ENCODE results near the gene DOHH.

DNA sequence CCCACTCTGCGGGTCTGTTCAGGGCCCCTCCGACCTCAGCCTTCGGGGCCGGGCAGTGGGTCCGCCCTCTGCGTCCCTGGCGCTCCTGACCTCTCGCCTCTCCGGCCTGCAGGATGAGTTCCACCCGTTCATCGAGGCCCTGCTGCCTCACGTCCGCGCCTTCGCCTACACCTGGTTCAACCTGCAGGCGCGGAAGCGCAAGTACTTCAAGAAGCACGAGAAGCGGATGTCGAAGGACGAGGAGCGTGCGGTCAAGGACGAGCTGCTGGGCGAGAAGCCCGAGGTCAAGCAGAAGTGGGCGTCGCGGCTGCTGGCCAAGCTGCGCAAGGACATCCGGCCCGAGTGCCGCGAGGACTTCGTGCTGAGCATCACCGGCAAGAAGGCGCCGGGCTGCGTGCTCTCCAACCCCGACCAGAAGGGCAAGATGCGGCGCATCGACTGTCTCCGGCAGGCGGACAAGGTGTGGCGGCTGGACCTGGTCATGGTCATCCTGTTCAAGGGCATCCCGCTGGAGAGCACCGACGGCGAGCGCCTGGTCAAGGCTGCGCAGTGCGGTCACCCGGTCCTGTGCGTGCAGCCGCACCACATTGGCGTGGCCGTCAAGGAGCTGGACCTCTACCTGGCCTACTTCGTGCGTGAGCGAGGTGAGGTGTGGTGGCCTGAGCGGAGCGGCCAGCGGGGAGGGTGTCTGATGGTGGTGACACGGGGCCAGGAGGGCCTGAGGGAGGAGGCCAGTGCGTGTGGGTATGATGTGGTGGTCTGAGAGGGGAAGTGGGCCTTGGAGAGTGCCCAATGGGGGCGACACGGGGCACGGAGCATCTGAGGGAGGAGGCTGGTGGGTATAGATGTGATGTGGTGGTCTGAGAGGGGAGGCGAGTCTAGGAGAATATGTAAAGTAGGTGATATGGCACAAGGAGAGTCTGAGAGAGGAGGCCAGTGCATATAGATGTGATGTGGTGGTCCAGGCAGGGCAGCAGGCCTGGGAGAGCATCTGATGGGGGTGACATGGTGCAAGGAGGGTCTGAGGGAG lies 15.5 kb downstream of the NFIC start:
- RRBS = 89% methylated on average over 18 of the region's 71 CpGs

DNA sequence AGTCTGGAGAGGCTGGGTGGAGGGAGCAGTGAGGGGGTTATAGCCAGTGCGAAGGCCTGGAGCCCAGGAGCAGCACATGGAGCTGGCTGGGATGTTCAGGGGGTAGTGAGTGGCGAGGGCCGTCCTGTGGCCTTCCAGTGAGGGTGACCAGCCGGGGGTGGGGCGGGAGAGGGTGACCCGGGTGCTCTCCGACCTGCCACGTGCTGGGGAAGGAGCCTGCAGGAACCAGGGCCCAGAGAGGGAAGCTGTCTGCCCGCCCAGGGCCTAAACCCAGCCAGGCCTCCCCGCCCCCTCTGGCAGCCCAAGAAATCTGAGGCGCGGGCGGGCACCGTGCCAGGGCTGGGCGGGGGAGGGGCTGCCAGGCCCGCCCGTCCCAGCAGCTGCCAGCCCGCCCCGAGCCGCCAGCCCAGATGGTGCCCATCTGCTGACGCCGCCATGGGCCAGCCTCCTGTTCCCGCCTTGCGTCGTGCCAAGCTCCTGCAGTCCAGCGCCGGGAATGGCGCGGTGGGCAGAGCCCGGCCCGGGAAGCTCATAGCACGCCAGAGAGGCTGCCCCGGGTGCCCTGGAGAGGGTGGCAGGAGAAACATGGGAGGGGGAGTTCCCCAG lies 21.4 kb downstream of the NFIC start:
- RRBS = no CpG with 5 or more reads among the region's 33 CpGs

DNA sequence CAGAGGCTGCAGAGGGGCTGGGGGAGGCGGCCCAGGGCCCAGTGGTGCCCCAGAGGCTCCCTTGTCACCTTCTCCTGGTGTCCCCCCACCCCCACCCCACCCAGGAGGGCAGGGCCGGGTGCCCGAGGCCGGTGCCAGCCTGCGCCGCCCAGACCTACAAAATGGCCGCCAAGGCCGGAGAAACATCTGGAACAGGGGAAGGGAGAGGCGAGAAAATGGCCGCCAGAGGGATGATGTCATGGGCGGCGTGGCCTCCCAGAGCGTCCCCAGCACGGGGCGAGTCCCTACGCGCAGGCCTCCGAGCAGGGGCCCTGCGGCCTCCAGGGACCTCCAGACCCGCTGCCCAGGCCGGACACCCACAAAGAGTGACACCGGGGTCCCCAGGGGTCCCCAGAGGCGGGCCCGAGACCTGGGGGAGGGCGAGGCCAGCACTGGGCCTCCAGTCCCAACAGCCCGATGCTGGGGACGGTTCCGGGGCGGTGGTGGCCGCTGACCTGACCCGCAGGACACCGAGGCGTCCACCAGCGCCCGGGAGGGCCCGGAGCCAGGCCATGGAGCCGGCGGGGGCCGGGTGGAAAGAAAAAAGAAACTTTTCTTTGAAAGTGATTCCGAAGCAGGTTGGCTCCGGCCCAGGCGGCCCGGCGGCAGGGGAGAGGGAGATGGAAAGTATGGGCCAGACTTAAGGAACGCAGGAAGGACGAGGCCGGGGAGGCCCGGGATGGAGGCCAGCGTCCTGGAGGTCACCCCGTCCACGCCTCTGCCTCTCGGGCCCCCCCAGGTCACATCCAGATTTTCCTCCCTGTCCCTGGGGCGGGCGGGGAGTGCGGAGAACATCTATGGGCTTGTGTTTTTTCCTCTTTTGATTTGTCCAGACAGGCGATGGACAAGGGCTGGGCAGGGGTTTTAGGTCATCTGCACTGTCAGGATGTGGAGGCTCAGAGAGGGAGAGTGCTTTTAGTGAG lies 38.4 kb downstream of the NFIC start:
- RRBS = 22% methylated on average over 26 of the region's 56 CpGs

GRCh38 chr19:3413174-3413785 lies 46.9 kb downstream of the NFIC start:
- RRBS = no CpG with 5 or more reads among the region's 17 CpGs

GRCh38 chr19:3462459-3463321 lies 17.6 kb downstream of the SMIM24 start:
- RRBS = 70% methylated on average over 17 of the region's 42 CpGs

GRCh38 chr19:3466664-3467538 lies 13.4 kb downstream of the SMIM24 start:
- RRBS = 89% methylated on average over 4 of the region's 14 CpGs

DNA sequence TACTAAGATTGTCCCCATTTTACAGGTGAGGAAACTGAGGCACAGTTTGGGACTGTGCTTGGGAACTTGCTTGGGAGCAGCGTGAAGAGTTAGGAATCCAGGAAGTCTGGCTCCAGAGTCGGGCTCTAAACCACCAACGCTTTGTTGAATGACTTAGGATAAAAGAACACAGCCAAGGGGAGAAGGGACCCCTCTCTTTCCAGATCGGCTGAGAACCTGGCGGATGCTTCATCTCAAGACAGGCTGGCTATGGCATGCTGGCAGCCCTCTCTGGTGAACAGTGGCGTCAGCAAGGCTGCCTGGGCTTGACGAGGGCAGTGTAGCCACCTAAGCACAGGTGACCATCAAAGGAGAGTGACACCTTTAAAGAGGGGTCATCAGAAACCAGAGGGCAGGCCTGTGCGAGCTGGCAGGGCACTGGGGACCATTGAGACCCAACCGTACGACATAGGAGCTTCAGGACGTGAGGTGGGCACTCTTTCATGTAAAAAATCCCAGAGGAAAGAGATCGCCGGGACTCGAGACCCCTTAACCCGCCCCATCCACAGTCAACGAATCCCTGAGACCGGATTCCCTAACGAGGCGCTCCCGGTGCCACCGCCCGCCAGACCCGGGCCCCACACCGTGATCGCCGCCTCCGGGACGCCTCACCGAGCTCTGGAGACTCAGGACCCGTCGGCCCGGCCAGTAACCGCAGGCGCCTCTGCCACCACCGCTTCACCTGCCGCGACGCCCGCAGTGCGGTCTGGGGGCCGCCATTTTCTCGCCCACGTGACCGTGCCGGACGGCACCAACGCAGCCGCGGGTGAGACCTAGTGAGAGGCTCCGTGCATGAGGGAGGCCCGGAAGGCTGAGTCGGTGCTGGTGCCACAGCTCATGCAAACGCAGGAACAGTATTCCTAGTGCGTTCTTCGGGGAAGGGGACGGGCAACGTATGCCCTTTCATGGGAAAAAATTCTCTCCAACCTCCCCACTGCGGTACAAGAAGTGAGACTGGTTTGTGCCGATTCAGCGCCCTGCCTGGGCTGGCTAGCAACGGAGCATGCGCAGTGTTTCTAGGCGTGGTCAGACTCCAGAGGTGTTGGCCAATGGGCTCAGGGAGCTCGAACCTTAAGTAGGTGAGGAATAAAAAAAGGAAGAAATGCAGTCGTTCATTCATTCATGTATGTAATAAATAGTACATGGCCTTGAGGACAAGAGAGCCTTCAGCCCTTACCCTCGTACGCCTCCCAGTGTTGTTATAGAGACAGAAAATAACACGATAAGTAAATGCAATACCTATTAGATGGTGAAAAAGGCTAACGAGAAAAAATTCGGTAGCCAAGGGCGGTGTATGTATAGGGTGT lies at the start of gene DOHH:
DOHH (minus strand) TSS at position 765 of the 1,346 bp plus-strand sequence.
- RRBS = 4% methylated on average over 25 of the region's 71 CpGs

DNA sequence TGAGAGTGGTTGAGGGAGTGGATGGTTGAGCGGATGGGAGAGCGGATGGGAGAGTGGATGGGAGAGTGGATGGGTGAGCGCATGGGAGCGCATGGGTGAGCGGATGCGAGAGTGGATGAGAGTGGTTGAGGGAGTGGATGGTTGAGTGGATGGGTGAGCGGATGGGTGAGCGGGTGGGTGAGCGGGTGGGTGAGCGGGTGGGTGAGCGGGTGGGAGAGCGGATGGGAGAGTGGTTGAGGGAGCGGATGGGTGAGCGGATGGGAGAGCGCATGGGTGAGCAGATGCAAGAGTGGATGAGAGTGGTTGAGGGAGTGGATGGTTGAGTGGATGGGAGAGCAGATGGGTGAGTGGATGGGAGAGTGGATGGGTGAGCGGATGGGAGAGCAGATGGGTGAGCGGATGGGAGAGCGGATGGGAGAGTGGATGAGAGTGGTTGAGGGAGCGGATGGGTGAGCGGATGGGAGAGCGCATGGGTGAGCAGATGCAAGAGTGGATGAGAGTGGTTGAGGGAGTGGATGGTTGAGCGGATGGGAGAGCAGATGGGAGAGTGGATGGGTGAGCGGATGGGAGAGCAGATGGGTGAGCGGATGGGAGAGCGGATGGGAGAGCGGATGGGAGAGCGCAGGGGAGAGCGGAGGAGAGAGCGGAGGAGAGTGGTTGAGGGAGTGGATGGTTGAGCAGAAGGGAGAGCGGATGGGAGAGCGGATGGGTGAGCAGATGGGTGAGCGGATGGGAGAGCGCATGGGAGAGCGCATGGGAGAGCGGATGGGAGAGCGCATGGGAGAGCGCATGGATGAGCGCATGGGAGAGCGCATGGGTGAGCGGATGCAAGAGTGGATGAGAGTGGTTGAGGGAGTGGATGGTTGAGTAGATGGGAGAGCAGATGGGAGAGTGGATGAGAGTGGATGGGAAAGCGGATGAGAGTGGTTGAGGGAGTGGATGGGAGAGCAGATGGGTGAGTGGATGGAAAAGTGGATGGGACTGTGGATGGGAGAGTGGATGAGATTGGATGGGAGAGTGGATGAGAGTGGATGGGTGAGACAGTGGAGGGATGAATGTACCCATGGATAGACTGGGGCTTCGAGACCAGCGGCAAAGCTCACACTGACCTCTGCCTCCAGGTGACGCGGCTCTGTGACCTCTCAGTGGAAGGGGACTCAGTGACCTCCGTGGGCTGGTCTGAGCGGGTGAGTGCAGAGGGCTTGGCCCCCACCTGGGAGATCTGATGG lies 8.9 kb upstream of the TEKTIP1 start:
- RRBS = no CpG with 5 or more reads among the region's 47 CpGs

GRCh38 chr19:3554269-3554938 lies 3.0 kb downstream of the MFSD12 start:
- RRBS = no CpG with 5 or more reads among the region's 15 CpGs

GRCh38 chr19:3577840-3578338 lies 5.1 kb downstream of the HMG20B start:
- RRBS = 80% methylated on average over 38 of the region's 48 CpGs

DNA sequence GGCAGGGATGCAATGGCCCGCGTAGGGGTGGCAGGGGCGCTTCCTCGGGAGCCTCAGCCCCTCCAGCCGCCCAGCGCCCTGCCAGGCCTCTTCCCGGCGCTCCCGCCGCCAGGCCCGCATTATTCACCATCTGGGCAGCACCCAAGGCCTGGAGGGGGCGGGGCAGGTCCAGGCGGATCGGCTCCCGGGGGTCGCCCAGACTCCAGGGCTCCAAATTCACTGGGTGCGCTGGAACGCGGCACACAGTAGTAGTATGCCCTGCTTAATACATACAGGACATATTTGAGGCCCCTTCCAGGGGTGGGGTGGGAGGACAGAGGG lies 320 bp upstream of the TBXA2R start:
- RRBS = 5% methylated on average over 13 of the region's 19 CpGs

- RRBS = 34% methylated on average over 12 of the region's 22 CpGs
Observed at GRCh38 chr19:3607356-3608084, 845 bp upstream of the TBXA2R start.

GRCh38 chr19:3653072-3653685 lies 26.6 kb upstream of the CACTIN start:
- RRBS = no CpG with 5 or more reads among the region's 34 CpGs

GRCh38 chr19:3657929-3658315 lies 31.3 kb upstream of the CACTIN start:
- RRBS = no CpG with 5 or more reads among the region's 14 CpGs

DNA sequence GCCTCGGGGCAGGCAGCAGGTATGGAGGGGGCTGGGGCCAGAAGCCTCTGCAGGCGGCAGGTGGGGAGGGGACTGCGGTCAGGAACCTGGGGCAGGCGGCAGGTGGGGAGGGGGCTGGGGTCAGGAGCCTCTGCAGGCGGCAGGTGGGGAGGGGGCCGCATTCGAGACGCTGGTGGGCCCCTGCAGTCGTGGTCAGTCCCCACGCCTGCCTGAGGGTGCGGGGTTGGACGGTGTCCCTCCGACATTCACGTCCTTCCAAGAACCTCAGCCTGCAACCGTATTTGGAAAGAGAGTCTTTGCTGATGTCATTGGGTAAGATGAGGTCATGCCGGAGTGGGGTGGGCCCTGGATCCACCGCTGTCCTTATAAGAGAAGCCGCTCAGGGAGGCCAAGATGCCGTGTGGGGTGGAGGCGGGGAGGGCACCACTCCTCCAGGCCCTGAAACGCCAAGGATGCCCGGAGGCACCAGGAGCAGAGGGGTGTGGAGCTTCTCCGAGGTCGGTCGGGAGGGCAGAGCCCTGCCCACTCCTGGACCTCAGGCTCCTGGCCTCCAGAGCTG lies 30.2 kb downstream of the PIP5K1C start:
- RRBS = no CpG with 5 or more reads among the region's 25 CpGs

DNA sequence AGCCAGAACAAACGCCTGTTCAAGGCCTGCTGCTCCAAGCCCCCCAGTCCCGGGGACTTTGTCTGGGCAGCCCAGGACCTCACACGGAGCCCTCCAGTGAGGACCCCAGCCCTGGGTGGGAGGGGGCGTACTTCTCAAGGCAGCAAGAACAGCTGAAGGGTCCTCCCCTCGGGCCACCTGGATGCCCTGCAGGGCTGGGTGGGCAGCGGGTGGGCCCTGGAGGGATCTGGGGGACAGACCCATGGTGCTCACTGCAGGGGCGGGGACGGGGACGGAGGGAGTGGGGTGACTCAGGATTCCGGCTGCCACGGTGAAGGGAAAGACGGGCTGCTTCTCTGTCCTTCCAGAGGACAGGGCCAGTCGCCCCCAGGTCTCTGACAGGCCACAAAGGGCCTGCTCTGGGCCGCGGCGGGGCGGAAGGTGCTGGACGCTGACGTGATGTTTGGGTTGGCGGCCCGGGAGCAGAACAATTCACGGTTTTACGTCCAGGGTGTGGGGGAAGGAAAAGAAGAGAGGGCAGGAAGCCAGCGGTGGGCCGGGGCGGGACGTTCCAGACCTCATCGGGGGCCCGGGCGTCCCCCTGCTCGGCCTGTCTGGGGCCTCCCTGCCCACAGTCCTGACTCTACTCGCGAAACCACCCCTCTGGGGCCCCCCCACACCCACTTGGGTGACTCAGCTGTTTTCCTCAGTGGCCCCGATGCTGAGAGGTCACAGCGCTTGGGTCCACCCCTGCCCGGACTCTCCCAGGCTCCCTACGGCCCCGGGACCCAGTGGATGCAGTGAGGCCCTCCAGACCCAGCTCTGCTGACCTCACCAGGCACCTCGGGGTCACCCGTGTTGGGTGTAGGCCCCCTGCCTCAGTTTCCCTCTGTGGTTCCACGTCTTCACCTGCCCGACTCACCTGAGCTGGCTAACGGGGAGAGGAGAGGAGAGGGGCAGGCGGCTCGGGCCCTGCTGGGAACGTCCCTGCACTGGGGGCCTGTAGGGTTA lies 29.4 kb downstream of the PIP5K1C start:
- RRBS = 64% methylated on average over 3 of the region's 46 CpGs

DNA sequence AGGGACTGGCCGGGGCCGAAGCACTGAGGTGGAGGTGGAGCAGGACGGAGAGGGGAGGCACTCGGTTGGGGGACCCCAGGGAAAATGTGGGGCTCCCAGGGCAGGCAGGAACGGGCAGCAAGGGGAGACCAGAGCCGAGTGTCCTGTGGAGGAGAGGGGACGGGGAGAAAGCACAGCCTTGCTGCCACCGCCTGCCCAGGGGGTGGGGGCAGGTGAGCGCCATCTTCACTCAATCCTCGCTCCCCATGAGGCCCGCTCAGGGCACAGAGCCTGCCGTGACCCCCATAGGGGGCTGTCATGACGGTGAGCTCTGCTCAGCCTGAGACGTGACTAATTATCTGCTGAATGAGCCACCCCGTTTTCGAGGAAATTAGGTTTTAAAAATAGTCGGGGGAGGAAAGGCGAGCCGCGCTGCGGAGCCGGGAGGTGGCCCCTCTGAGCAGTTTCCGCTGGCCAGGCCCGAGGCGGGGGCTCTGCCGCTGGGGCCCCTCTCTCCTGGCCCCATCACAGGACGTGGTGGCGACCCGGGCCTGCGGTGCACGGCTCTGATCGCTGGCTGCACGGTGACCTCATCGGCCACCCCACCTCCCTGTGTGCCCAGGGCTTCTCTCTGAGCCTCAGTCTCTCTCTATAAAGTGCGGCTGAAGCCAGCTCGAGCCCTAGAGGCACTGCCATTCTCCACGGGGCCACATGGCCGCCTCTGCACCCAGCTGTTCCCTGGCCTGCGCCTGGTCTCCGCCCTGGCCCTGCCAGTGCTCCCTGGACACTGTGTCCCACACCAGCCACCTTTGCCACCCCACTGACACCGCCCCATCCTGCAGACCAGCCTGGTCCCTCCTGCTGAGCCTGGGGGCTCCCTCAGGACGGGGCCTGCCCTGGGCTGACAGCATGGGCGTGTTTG lies 28.5 kb downstream of the PIP5K1C start:
- RRBS = 64% methylated on average over 3 of the region's 43 CpGs

- RRBS = 9% methylated on average over 8 of the region's 48 CpGs
Observed at GRCh38 chr19:3698470-3699814, 1.3 kb downstream of the PIP5K1C start.

- RRBS = 13% methylated on average over 3 of the region's 16 CpGs
Observed at GRCh38 chr19:3712939-3713659, 4.9 kb downstream of the TJP3 start.

GRCh38 chr19:3810181-3810788 lies 24.1 kb upstream of the MATK start:
- RRBS = 66% methylated on average over 8 of the region's 21 CpGs